NB4 (cell line): ENCODE measurements around a stretch of chr20.

- RRBS = no CpG with 5 or more reads among the region's 10 CpGs
Measured at GRCh38 chr20:64026930-64027249, 9.1 kb upstream of the C20orf204 start.

- RRBS = 14% methylated on average over 2 of the region's 17 CpGs
Measured at GRCh38 chr20:64053794-64054768, 4.6 kb upstream of the SOX18 start.

DNA sequence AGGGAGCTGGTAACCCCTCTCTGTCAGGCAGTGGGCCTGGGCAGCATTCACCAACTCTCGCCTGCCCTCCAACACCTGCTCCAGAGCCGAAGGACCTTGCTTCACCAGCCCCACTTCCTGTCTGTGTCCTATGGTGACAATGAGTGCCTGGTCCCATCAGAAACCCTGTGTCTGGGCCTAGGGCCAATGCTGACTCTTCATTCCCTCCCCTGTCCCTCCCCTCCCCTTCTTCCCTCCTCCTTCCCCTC lies 22.7 kb upstream of the PCMTD2 start:
- RRBS = no CpG with 5 or more reads among the region's 2 CpGs